Measurements from ENCODE around the genes PLD4 and TMEM121.

- PRO-cap, 10 experiments = no peak in any of the 10 experiments
Measured at GRCh38 chr14:104893213-104893940, 28.3 kb downstream of the CEP170B start.

DNA sequence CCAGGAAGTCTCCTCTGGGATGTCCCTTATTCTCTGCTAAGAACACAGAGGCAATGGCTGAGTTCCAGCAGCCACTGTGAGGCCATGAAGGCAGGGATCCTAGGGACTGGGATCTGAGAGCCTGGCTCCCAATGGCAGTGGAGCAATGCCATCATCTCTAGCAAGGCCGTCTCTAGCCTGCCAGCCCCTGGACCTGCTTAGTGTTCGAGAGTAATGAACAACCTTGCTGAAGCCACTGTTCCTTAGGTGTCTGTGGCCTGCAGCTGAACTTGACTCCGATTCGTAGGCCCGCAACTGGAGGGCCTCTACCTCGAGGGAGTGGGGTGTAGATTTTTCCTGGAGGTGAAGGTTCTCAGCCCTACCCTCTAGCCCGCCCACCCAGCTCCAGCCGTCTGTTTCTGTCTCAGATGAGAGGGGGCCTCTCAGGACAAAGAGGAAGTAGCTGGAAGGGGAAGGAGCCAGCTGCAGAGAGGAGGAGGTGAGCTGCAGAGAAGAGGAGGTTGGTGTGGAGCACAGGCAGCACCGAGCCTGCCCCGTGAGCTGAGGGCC lies at the start of gene PLD4:
PLD4 (plus strand) TSS at position 488 of the 549 bp plus-strand sequence.
- PRO-cap, 10 experiments = no peak in any of the 10 experiments

DNA sequence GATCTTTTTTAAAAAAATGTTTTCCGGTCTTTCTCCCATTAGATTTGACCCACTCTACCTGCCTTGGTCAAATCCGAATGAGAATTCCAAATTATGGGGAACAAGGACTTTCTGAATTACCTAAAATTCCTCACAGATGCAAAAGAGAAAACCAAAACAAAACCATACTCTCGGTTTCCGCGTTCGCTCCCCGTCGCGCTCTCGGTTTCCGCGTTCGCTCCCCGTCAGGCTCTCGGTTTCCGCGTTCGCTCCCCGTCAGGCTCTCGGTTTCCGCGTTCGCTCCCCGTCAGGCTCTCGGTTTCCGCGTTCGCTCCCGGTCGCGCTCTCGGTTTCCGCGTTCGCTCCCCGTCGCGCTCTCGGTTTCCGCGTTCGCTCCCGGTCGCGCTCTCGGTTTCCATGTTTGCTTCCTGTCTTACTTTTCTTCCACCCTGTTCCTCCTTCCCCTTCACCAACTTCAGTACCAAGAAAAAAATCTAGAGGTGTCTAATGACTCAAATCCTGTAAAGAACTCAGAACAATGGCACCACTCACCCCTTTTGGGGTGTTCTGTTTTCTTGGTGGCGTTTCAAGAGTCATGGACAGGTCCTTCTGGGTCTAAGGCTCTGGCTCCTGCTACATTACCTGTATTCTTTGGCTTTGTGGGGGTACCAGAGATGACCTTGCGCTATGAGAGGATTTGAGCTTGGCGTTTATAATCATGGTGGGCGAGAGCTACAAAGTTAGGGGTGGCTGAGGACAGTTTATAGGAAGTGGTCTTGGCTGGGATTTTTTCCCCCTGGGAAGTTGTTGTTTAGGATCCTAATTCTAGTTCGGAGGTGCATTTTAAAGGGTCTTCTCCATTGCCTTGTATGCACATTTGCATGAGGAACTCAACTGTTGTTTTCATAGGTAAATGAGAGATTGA lies 12.7 kb upstream of the CDCA4 start:
- PRO-cap, 10 experiments = peak in 1 of 10 experiments; most common minus-strand start position 336 of the sequence (in 1)

GRCh38 chr14:105148060-105148439 lies 20.5 kb downstream of the JAG2 start:
- PRO-cap, 10 experiments = peak in 3 of 10 experiments; most common minus-strand start chr14:105148318 (in 3)

DNA sequence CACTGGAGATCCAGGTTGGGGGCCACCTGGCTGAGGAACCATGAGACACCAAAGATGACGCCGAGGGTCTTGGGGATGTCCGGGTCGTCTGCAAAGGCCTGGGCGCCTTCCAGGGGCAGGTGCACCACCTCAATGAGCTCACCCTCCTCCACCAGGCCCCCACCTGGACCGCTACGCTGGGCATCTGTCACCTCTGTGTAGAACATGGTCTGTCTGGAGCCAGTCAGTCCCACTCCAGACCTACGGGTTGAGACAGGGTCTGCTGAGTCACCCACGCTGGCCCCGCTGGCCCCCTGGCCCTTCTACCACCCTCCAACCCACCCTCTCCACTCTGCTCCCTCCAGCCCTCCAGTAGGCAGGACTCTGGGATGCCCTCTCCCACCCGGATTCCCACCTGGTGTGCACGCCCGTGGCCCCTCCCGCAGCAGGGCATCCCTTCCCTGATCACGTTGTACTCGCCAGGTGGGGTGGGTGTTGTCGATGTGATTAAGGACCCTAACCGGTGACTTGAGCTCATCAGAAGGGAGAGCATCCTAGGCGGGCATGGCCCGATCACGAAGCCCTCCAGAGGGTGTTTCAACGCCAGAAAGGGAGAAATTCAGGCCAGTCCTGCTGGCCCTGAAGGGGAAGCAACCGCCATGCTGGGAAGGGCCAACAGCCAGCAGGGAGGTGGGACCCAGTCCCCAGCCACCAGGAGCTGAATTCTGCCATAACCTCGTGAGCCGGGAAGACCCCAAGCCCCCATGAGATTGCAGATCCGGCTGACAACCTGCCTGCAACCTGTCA lies 4.6 kb upstream of the JAG2 start:
- PRO-cap, 10 experiments = no peak in any of the 10 experiments

DNA sequence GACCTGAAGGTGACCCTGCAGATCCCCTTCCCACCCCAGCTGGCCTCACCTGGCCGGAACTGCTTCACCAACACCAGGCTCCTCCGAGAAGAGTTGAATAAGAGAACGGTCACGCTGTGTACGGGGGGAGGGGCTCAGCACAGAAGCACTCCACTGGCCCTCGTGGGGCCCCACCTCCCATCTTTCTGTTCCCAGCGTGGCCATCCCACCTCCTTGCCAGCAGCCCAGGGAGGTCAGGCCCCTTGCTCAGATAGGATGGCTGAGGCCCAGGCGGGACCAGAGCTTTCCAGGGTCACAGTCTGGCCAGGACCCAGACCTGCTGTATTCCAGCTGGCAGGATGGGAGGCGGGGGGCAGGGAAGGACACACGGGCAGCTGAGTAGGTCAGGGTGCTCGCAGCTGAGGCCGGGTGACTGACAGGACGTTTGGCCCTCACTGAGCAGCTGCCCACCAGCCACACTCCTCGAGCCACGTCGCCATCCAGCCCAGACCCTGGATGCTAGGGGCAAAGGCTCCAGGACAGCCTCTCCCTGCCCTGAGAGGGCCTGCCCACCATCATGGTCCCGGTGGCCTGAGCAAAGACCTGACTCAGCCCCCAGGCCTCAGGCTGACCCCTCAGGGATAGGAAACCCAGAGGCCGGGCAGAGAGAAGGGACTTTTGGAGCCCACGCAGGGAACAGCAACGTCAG lies 4.1 kb downstream of the NUDT14 start:
- PRO-cap, 10 experiments = no peak in any of the 10 experiments

DNA sequence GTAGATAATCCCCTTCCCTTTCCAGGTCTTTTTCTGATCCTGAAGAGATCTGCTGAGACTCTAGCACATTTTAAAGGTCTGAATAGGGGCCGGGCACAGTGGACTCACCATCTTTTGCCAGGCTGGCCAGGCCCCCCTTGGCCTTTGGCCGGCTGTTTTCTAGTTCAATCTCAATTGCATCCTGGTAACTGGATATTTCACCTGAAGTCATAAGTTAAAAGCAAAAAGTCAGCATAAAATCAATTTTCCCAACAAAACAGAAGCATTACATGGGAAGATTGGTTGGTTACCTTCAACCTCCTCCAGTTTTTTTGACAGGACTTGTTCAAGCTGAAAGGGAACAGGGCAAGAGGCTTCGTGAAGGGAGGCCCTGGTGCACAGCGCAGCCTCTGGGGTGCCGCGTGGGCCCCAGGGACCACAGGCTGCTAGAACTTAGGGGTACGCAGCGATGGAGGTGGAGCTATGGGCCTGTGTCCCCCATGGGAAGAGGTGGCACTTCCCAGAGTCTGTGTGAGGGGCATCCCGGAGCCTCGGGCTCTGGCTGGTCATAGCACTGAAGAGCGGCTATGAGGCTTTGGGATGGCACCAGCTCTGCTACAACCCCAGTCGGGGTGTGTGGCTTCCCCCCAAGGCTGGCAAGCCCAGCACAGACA lies 22.2 kb upstream of the BTBD6 start:
- PRO-cap, 10 experiments = no peak in any of the 10 experiments

- PRO-cap, 10 experiments = no peak in any of the 10 experiments
Measured at GRCh38 chr14:105275623-105275915, 25.2 kb downstream of the BRF1 start.

DNA sequence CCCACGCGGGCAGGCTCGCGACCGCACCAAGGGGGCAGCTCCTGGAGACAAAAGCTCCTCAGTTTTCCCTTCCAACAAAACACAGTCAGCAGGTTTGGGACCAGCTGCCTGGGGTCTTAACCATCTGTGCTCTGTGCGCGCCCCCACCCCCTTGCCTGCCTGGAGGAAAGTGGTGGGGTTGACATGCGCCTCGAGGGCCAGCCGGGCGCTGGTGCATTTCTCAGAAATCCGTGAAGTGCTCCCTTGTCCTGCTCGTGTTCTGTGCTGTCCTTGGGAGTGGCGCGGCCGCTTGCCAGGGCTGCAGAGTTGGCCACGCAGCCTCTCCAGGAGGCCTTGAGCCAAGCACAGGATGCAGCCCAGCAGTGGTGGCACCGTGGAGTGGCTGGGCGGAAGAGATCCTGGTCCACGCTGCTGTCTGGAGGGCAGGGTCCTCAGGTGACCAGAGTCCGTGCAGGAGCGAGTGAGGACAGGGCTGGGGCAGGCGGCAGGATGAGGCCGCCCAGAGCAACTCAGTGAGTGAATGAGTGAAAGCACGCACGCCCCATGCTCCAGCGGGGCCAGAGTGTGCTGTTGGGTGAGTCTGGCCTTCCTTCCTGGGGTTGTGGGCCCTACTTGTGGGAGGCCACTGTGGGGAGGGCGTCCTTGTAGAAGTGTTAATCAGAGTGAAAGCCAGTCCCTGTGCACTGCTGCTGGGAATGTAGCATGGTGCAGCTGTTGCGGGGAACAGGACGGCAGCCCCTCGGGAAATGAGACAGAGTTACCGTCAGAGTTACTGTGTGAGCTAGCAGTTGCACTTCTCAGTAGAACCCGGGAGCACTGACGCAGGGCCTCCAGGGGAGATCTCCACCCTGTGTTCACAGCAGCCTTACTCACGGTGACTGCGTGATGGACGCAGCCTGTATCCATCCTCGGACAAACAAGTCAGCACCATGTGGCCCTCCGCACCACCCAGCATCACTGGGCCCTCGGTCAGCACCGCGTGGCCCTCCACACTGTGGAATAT lies 21.8 kb downstream of the PACS2 start:
- PRO-cap, 10 experiments = no peak in any of the 10 experiments

DNA sequence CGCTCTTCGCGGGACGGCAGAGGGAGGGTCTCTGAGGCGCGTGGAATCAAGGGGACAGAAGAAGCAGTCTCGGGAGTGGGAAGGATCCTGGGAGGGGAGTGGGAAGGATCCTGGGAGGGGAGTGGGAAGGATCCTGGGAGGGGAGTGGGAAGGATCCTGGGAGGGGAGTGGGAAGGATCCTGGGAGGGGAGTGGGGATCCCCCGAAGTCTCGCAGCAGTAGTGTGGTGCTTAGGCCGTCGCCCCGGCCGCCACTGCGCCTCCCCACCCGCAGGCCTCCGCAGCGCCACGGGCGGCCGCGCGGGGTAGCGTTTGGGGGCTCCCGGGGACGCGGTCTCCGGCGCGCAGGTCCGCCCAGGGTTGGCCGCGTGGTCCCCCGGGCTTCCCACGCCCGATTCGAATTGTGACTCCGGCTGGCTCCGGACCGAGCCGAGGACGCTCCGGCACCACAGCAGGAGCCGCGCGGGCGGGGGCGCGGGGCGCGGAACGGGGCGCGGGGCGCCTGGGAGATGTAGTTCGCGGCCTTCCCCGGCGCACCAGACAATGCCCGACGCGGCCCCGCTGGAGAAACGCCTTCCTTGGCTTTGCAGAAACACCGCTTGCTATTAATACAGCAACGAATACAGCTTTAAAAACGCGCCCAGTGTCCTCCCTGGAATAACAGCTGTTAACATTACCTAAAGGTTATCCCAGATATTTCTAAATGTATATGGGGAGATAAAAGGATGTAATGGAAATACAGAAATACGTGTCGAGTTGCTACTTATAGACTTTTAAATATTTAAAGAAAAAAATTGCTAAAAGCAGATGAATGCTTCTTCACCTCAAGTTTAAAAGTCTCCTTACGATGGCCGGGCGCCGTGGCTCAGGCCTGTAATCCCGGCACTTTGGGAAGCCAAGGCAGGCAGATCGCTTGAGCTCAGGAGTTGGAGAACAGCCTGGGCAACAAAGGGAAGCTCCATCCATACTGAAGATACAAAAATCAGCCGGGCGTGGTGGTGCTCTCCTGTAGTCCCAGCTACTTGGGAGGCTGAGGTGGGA lies 4.5 kb upstream of the MTA1 start:
- PRO-cap, 10 experiments = peak in 2 of 10 experiments; most common plus-strand start position 541 of the sequence (in 1); most common minus-strand start position 396 of the sequence (in 2)

GRCh38 chr14:105475072-105475795 lies 613 bp downstream of the CRIP2 start:
- PRO-cap, 10 experiments = peak in 9 of 10 experiments; most common plus-strand start chr14:105475623 (in 6); most common minus-strand start chr14:105475721 (in 8)

GRCh38 chr14:105476475-105477371 lies 2.1 kb downstream of the CRIP2 start:
- PRO-cap, 10 experiments = peak in 9 of 10 experiments; most common plus-strand start chr14:105477260 (in 8); most common minus-strand start chr14:105476551 (in 3)

- PRO-cap, 10 experiments = peak in 10 of 10 experiments; most common plus-strand start chr14:105526603 (in 10); most common minus-strand start chr14:105526401 (in 3)
Measured at GRCh38 chr14:105526048-105527079, at the start of gene TMEM121. Gene TMEM121, plus strand, starts transcription at chr14:105526583.

GRCh38 chr14:105700570-105701356 lies 174.4 kb downstream of the TMEM121 start:
- PRO-cap, 10 experiments = peak in 1 of 10 experiments; most common plus-strand start chr14:105701174 (in 1)

DNA sequence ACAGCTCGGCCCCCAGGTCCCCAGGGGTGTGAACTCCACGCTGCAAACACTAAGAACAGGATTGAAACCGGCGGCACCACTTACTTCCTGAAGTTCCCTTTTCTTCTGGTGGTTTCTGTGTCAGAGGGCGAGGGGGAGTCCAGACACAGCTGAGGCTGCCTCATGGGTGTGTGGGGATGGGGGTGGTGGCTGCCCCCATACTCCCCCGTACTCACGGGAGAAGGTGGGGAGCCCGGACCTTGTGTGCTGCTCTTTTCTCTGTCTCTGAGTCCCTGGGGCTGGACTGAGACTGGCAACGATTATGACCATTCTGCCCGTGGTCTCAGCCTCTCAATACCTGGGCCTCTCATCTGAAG lies 249.2 kb downstream of the TMEM121 start:
- PRO-cap, 10 experiments = no peak in any of the 10 experiments

- PRO-cap, 10 experiments = no peak in any of the 10 experiments
Measured at GRCh38 chr14:105857809-105858673, 331.7 kb downstream of the TMEM121 start.

- PRO-cap, 10 experiments = no peak in any of the 10 experiments
Measured at GRCh38 chr14:105859450-105860421, 333.4 kb downstream of the TMEM121 start.

GRCh38 chr14:105880724-105881141 lies 354.4 kb downstream of the TMEM121 start:
- PRO-cap, 10 experiments = no peak in any of the 10 experiments

GRCh38 chr14:106038184-106038469 lies 511.7 kb downstream of the TMEM121 start:
- PRO-cap, 10 experiments = no peak in any of the 10 experiments

DNA sequence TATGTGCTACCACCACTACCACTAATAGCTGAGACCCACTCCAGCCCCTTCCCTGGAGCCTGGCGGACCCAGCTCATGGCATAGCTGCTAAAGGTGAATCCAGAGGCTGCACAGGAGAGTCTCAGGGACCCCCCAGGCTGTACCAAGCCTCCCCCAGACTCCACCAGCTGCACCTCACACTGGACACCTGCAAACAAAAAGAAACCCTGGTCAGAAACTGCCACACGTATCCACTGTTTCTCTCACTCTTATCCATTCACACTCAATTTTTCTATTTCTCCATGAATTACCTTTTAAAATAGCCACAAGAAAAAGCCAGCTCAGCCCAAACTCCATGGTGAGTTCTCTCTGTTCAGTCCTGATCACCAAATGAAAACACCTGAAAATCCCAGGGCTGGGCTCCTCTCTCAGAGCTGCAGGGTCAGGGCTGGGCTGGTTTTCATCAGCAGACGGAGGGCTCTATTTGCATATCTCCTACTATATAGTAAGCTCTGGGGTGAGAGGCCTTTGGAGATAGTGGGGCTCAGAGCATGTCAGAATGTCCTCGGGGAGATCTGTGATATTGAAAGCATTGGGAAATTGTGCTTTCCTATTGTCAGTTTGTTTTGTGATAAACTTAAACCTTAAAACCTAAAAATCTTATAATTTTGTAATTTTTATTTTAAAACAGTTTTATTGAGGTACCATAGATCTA lies 742.5 kb downstream of the TMEM121 start:
- PRO-cap, 10 experiments = no peak in any of the 10 experiments

Measured in Metastatic Breast Carcinoma in the Brain (tissue), 10 donors.